Mononuclear cell (primary cell): ENCODE data around the genes NLRP5, ZNF71 and DUXA.

DNA sequence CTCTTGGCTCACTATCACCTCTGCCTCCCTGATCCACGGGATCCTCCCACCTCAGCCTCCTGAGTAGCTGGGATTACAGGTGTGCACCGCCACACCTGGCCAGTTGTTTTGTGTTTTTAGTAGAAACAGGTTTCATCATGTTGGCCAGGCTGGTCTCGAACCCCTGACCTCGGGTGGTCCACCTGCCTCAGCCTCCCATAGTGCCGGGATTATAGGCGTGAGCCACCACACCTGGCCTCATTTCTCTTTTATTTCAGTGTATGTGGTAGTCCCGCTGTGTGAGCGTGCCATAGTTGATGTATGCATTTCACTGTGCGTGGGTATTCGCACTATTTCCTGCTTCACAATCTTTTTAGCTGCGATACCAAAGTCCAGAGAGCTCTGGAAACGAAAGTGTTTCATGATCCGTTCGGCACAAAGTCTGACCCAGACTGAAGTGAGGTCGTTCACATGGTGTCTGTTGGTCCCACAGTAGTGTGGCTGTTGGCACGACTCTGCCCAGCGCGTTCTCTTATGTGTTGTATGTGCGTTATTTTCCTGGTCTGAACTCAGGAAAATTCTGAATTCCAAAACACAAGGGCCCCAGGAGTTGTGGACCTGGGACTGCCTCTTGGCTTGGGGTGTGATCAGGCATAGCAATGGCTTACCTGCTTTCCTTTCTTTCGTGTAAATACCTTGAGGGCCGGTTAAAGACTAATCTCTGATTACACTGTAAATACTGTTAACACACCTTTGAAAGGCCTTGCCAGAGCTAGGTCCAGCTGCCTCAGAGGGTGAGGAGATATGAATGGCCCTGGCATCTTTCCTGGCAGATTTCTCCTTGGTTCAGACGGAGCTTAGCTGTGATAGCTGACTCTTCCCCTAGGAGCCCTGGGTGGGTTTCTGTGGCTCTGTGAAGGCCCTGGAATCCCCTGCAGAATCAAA lies 8.7 kb downstream of the EPN1 start:
- RRBS, result no CpG with 5 or more reads among the region's 22 CpGs

- RRBS, result 98% methylated on average over 6 of the region's 52 CpGs
Measured at GRCh38 chr19:55685216-55685867, 10.3 kb downstream of the EPN1 start.

GRCh38 chr19:55999317-55999851 lies at the start of gene NLRP5:
Gene NLRP5 (plus strand): TSS chr19:55999726.
- RRBS, result no CpG with 5 or more reads among the region's 21 CpGs

- RRBS, result no CpG with 5 or more reads among the region's 44 CpGs
Measured at GRCh38 chr19:56080571-56081655, 40.2 kb downstream of the ZNF787 start.

GRCh38 chr19:56083999-56084629 lies 37.0 kb downstream of the ZNF787 start:
- RRBS, result 89% methylated on average over 2 of the region's 7 CpGs

DNA sequence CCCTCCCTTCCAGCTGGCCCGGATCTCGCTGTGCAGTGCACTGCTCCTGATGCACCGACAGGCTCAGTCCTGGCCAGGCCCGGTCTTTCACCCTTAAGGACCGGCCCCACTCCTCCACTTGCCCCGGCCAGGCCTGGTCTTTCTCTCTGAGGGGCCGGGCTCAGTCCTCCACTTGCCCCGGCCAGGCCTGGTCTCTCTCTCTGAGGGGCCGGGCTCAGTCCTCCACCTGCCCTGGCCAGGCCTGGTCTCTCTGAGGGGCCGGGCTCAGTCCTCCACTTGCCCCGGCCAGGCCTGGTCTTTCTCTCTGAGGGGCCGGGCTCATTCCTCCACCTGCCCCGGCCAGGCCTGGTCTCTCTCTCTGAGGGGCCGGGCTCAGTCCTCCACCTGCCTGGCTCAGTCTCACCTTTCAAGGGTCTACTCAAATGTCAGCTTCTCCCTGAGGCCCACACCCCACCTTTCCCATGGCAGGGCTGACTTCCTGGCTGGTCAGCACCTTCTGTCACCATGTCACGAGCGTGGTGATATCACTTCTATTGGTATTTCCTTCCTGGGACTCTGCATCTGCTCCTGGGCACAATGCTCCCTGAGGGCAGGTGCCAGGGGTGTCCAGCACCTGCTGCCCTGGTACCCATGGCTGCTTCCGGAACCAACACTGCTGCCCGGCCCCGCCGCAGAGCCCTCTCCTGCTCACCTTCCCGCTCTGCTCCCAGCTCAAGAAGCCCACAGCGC lies 6.8 kb downstream of the ZNF787 start:
- RRBS, result 85% methylated on average over 5 of the region's 22 CpGs

GRCh38 chr19:56312902-56313561 lies 1.6 kb downstream of the ZSCAN5A start:
- RRBS, result no CpG with 5 or more reads among the region's 7 CpGs

DNA sequence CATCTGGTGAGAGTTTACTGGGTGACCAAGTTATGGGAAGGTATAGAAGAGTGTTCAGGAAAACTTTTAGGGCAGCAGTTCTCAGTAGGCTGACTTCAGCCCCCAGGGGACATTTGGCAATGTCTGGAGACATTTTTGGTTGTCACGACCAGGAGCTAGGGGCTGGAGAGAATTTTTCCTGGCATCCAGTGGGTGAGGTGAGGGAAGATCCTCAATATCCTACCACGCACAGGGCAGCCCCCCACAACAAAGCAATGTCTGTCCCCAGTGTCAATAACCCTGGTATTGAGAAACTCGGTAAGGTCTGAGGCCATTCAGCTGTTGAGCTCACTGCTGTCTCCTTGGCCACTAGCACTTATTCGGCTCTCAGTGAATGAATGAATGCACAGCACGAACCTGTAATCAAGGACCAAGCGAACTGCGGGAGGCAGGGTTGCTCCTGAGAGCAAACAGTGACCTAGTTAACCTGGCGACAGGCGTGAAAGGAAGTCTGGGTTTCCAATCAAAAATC lies 730 bp downstream of the ZSCAN5A start:
- RRBS, result no CpG with 5 or more reads among the region's 9 CpGs

GRCh38 chr19:56594810-56595772 lies at the start of gene ZNF71:
Gene ZNF71 (plus strand): TSS chr19:56595302.
- RRBS, result 2% methylated on average over 39 of the region's 55 CpGs

DNA sequence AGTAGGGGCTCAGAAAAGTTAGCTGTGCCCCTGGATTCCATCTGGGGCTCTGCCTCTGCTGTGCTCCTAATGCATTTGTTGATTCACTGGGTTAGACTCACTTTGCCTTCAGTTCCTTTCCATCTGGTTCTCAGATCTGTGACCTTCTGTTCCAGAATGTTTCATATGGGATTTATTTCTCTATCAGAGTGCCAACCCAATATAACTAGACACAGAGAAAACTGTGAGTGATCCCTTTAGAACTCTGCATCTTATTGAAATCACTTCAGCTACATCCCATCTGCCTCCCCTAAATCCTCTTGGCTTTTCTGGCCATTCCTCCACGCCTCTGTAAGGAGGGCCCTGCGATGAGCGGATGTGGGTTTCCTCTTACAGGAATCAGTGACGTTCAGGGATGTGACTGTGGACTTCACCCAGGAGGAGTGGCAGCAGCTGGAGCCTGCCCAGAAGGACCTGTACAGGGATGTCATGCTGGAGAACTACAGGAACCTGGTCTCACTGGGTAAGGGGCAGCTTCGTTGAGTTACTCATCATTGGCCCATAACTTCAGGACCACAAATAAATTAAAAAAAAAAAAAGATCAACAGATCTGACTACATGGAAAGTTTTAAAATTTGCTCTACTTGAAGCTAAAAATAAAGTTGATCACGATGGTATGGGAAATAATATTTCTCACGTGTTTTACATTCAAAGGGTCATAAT lies 18.5 kb downstream of the ZNF71 start:
- RRBS, result no CpG with 5 or more reads among the region's 7 CpGs

DNA sequence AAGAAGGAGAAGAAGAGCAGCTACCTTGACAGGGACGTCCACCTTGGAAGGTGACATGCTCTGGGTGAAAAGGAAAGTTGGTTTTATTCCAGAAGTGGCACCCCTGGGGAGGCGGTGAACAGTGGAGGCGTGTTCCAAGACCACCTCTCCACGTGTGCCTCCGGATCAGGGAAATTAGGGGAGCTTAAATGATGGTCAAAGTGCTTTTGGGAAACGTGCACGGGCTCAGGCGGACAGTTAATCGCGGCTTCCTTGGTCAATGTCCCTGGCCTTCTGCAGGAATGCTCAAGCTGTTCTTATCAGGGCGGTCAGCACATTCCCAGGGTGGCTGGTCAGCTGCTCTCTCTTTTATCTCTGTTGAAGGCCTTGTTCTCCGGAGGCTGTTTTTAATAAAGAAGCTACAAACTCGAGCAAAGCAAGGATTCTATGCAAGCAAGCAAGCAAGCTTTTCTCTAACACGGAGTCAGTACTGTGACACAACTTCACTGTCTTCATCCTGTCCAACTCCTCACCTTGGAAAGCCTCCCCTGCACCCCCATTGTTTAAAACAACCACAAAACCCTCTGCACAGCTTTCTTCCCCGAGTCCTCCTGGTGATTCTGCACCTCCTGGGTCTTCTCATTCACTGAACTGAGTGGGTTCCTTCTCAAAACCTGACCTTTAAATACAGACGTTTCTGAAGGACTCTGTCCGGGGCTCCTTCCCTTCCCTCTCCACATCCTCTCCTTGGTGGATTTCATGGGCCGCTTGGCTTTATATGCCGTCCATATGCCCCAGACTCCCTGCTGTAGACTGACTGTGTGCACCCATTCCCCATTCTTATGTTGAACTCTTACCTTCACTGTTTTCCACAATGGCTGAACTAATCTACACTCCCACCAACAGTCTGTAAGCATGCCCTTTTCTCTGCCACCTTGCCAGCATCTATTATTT lies 79.3 kb upstream of the PEG3 start:
- RRBS, result no CpG with 5 or more reads among the region's 19 CpGs

- RRBS, result no CpG with 5 or more reads among the region's 22 CpGs
Measured at GRCh38 chr19:56977899-56978681, 137.6 kb upstream of the PEG3 start.

DNA sequence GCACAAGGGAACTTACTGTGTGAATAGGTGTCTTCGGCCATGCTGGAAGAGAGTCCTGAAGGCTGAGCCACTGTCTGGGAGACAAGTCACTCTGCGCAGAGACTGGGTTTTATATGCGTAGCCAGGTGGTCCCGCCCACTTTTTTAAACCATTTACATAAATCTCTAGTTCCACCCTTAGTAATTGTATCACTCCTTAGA lies at the start of gene DUXA:
DUXA (minus strand) TSS at position 83 of the 200 bp plus-strand sequence.
- RRBS, result no CpG with 5 or more reads among the region's 4 CpGs

DNA sequence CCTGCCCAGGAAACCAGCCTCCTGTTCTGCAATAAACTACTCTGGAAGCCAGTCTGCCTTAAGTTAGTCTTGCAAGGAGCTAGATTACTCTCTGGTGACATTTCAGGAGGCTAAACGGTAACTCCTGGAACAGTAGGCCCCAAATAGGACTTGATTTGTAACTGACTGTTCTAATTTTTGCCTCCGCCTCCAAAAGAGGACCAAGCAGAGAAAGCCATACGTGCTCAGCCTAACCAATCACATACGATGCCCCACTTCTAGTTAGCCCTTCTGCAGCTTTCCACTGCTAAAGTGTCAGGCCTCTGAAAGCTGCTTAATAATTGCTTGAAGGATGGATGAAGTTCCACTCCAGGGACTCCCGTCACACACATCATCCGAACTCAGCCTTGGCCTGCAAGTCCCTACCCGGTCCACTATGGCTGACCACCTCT lies 751 bp downstream of the ZNF805 start:
- RRBS, result no CpG with 5 or more reads among the region's 7 CpGs

- RRBS, result no CpG with 5 or more reads among the region's 1 CpG
Measured at GRCh38 chr19:57307250-57307487, 13.1 kb upstream of the ZNF543 start.

DNA sequence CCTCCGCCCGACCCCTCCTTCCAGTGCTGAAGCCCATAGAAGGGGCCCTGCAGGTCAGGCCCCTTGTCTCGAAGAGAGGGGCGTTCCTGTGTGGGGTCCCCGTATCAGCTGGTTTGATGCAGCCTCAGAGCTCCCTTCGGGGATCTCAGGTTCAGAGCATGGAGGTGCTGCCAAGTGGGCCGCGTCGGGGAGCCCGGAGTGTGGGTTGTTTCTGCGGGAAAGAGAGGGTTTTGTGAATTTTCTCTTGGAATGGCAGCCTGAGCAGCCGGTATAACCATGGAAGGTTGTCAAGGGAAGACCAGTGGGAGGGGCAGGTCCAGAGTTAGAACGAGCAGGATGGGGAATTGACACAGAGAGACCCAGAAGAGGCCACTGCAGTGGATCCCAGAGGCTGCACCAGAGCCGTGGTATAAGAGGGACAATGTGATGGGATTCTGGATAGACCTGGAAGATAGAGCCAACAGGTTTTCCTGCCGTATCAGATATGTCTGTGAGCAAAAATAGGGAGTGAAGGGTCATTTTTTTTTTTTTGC lies 448 bp downstream of the TRAPPC2B start:
- RRBS, result 7% methylated on average over 3 of the region's 15 CpGs

GRCh38 chr19:57547549-57548077 lies 12.1 kb downstream of the ZNF550 start:
- RRBS, result 98% methylated on average over 2 of the region's 8 CpGs

DNA sequence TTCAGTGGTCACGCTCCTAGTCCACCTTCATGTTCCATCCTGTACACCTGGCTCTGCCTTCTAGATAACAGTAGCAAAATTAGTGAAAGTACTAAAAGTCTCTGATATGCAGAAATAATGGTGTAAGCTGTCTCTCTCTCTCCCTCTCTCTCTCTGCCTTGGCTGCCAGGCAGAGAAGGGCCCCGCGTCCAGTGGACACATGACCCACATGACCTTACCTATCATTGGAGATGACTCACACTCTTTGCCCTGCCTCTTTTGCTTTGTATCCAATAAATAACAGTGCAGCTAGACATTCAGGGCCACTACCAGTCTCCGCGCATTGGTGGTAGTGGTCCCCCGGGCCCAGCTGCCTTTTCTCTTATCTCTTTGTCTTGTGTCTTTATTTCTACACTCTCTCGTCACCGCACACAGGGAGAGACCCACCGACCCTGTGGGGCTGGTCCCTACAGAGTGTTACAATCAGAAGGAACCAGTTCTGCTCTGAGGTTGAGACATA lies 7.8 kb upstream of the ZNF776 start:
- RRBS, result no CpG with 5 or more reads among the region's 9 CpGs

DNA sequence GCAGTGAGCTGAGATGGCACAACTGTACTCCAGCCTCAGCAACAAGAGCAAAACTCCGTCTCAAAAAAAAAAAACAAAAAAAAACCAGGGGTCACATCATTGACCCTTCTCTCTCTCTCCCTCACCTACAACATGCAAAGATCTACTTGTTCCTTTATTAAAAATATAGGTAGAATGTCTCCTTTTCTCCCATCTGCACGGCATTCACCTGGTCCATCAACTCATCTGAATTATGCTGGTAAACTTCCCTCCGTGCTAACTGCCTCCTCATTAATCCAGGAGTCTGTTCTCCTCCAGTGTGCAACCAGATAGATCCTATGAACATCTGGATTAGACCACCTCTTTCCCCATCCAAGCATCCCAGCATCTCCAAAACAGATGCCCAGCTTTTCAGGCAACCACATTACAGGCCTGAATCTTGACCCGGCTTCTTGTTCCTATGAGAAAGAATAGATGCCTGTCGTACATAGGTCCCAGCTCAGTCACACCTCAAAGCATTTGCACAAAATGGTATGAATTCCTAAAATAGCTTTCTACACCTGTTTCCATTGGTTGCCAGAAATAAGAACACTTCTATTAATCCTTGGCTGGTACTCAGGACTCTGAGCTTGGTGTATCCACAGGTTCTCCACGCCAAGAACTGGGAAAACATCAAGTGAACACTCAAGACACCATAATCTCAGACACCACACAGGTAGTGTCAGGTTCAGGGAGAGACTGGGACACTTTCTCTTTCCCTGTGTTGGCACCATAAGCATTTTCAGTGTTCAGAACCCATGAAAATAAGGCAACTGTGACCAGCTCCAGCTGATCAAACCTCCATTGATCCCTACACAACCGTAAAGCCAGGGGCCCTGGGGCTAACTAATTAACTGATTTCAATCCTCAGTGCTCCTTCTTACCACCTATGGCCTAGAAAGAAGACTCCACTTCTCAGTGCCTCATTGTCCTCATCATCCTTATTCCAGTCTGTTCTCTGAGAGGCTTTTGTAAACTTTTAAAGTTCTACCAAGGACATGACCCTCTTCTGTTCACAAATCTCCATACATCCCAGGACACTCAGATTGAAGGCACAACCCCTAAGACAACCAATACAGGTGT lies 19.0 kb downstream of the ZNF552 start:
- RRBS, result no CpG with 5 or more reads among the region's 7 CpGs

- RRBS, result 45% methylated on average over 3 of the region's 30 CpGs
Measured at GRCh38 chr19:57803493-57804548, 10.9 kb downstream of the ZNF552 start.